ENCODE data around the gene TGFBI.

DNA sequence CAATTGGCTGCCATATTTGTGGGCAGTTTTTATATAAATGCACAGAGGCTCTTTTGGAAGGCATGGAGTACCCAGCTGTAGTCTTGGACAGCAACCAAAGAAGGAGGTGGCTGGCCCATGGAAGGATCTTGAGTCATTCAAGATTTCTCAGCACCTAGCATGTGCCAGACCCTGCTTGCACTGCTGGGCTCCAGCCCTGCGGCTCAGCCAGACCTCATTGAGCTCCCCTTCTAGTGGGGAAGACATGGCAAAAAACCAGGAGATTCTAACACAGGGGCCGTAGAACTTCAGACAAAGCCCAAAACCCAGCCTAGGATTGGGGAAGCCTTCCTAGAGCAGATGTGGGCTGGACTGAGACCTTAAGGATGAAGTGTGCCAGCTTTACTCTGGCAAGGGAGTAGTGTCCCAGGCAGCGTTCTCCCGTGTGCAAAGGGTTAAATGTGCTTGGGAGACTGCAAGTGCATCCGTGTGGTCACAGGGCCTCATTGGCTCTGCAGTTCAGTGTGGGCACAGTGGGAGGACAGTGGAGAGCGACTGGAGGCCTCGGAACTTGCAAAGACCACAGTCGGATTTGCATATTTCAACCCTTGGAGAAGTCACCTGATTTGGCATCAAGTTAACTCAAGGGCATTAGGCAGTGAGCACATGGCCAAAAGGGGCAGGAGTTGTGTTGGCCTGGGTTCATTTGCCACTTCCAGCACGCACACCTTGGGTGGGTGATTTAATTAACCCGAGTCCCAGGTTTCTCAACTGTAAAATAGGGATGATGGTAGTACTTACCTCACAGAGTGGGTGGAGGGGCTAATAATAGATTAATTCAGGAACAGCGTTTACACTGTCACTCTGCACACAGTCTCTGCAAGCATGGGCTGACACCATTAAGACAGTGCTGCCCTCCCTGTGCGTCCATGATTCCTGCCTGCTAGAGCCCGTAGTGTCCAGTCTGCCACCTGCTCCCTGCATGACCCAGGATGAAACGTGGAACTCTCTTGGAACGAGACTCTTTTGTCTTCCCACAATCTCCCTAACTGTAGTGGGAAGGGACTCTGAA lies 22.5 kb downstream of the JADE2 start:
- RRBS, result no CpG with 5 or more reads among the region's 15 CpGs

DNA sequence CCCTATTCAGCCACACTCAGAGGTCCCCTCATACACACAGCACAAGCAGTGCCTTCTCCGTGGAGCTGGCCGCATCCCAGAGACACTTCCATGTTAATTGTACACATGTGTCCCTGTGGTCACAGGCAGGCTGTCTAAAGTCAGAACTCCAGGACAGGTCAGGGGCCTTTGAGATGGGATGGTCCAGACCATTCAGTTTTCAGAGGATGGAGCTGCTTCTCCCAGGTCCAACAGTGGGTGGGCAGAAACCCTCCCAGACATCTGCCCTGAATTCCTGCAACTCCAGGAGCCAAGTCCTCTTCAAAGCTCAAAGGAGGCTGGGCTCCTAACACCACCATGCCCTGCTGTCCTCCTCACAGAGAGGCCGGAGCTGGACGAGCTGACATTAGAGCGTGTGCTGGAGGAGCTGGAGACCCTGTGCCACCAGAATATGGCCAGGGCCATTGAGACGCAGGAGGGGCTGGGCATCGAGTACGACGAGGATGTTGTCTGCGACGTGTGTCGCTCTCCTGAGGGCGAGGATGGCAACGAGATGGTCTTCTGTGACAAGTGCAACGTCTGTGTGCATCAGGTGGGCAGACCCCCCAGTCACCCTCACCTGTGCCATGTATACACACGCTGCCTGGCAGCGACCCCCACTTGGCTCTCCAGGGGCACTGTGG lies 35.0 kb downstream of the JADE2 start:
- RRBS, result no CpG with 5 or more reads among the region's 17 CpGs

GRCh38 chr5:134579773-134580403 lies 52.7 kb downstream of the SAR1B start:
- RRBS, result no CpG with 5 or more reads among the region's 15 CpGs

- RRBS, result no CpG with 5 or more reads among the region's 3 CpGs
These were observed 22.3 kb downstream of the DDX46 start for GRCh38 chr5:134780717-134781405.

GRCh38 chr5:135053288-135053733 lies 19.3 kb upstream of the PITX1 start:
- RRBS, result no CpG with 5 or more reads among the region's 4 CpGs

DNA sequence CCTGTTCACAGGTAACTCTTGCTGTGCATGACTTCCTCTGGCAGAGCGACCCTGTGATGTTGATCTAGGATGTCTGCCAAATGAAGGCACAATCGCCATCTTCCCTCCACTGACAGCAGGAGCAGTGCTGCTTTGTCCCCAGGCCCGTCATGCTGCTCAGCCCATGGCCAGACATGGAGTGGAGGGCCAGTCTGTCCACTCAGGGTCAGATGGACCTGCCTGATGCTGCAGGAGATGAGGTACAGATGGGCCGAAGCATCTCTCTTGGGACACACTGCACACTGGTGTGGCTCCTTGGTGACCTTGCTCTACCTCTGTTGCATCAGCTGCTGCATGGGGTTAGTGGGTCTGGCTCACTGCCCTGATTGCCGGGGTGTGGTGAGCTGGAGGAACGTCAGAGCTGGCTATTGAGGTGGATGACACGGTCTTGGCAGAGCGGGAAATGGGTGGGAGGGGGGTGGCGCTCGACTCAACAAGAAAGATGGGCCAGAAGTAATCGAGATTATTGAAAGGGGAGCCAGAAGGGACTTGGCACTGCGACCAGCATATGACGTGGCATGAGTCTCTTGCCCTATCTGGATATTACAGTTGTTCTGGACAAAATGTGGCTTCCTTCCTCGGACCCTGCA lies 101.8 kb upstream of the PITX1 start:
- RRBS, result no CpG with 5 or more reads among the region's 14 CpGs

DNA sequence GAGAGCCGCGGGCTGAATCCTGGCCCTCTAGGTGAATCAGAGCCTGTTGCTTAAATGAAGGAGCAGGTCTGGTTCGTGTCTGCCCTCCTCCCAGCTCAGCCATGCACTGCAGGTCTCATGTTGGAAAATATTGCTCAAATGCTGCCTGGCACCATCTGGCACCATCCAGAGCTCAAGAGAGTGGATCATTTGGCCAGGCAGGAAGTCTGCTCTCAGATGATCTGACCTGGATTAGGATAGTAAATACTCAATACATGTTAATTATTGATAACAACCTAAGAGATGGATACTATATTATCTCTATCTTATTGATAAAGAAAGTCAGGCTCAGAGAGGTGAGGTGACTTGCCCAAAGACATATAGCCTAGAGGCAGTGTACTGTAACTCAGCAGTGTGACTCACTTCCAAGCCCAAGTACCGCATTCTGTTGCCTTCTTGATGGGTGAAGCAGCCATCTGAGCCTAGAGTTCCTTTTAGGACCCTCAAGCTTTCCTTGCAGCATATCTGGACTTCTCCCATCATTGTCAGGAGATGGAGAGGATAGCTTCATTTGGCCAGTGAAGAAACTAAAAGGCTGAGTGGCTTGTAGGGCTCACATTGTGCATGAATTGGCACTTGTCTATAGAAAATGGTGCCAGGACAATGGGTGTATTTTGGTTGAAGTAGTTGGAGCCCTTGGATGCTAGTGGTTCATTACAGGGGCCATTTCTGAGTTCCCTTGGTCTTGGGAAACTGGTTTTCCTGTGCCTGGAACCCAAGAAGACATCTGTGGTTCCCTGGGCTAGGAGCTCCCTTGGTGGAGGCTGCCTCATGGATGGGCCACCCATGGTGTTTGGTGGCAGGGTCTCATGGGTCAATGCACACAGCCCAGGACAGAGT lies 104.5 kb upstream of the PITX1 start:
- RRBS, result no CpG with 5 or more reads among the region's 4 CpGs

DNA sequence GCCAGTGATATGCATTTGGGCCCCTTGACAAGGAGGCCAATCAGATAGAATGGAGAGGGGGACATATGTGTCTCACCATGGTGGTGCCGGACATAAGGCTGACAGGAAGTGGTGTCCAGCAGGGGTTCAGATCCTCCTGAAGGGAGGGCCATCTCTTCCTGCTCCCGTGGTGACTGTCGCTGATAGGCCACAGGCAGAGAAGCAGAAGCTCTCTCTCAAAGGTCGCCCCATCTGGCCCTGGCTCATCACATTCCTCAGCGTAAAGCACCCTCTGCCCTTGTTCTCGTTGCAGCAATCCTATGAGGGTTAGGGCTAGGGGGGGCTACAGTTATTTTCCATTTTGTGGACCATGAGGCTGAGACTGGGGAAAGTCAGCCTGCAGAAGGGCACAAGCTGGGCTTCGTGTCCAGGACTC lies 13.0 kb downstream of the DCANP1 start:
- RRBS, result no CpG with 5 or more reads among the region's 7 CpGs

GRCh38 chr5:135844044-135844366 lies 9.5 kb downstream of the SLC25A48 start:
- RRBS, result no CpG with 5 or more reads among the region's 2 CpGs

GRCh38 chr5:135944767-135945484 lies 9.9 kb downstream of the LECT2 start:
- RRBS, result no CpG with 5 or more reads among the region's 3 CpGs

GRCh38 chr5:135998078-135998433 lies 30.7 kb upstream of the TGFBI start:
- RRBS, result no CpG with 5 or more reads among the region's 4 CpGs

- RRBS, result no CpG with 5 or more reads among the region's 14 CpGs
These were observed 22.6 kb upstream of the TGFBI start for GRCh38 chr5:136006115-136006657.

DNA sequence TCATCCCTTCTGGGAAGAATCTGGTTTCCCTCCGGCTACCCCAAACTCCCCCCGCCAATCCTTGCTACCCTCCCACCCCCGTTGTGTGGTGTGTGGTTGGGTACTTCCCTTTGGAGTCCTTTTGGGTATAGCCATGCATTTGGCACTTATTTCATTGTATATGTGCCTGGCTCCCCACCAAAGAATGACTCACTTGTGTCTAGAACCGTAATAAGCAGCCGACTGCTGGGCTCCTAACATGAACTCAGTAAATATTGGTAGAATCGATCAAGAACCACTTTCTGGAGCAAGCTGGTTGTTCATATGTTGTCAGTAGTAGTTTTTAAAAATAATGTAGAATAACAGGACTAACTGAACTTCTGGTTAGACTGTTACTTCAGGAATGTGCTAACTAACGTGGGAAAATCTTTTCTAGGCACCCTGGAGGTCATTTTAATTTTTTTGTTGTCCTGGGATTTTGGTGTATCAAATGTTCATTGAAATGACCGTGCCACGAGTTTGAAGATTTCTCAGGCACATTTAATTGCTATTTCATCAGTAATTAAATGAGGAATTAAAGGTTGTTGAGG lies 8.2 kb upstream of the TGFBI start:
- RRBS, result 12% methylated on average over 1 of the region's 9 CpGs

- RRBS, result 1% methylated on average over 7 of the region's 70 CpGs
These were observed at the start of gene TGFBI for GRCh38 chr5:136028678-136029872. Gene TGFBI, plus strand, starts transcription at chr5:136028988.

DNA sequence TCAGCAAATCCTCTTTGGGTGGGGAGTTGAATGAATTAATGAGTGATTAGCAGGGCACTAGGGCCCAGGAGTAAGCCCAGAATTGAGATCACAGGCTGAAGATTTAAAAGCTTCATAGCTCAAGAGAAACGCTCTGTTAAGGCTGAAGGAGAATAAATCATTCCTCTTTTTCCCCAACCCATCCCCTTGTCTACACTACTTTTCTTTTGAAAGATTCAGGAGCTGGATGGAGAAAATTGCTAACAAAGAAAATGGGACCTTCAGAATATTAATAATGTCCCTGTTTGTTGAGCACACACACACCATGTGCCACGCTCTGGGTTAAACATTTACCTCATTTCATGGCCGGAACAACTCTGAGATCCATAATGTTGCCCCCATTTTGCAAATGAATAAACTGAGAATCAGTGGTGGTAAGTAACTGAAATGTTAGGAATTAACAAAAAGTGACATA lies 51.6 kb upstream of the SMAD5 start:
- RRBS, result no CpG with 5 or more reads among the region's 3 CpGs

GRCh38 chr5:136087928-136088620 lies 44.6 kb upstream of the SMAD5 start:
- RRBS, result no CpG with 5 or more reads among the region's 12 CpGs

GRCh38 chr5:136106533-136106732 lies 26.2 kb upstream of the SMAD5 start:
- RRBS, result no CpG with 5 or more reads among the region's 3 CpGs

DNA sequence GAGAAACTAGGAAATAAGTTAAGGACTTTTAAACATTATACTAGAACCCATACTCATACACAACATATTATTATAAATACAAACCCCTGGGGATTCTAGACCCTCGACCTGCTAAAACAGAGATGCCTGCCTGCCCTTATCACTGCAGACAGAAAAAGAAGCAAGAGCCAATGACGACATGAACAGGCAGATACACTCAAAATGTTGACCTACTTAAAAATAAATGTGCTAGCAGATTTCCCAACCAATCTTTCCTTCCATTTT lies 426.9 kb downstream of the SPOCK1 start:
- RRBS, result no CpG with 5 or more reads among the region's 2 CpGs

GRCh38 chr5:137300327-137300838 lies 198.7 kb downstream of the SPOCK1 start:
- RRBS, result no CpG with 5 or more reads among the region's 4 CpGs

DNA sequence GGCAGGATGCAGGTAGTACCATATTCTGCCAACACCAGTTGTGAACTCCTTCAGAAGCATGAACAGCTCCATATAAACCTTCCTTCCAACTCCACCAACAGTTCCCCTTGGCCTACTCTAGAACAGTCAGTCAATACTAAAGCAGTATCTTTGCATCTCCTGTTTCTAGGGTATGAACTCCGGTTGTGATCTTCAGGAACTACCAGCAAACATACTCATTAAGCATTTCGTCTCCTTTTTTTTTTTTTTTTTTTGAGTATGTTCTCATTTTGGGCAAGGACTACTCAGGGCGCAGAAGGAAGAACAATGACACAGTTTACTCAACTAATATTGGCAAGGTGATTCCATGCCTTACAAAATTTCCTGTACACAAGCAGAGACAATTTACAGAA lies 197.7 kb downstream of the SPOCK1 start:
- RRBS, result no CpG with 5 or more reads among the region's 3 CpGs